AG10803 (cell line): Measurements from ENCODE around the genes GALNT17 and STX1A.

GRCh38 chr7:70612874-70613606, 518.9 kb upstream of the GALNT17 start:
- RRBS: no CpG with 5 or more reads among the region's 7 CpGs

DNA sequence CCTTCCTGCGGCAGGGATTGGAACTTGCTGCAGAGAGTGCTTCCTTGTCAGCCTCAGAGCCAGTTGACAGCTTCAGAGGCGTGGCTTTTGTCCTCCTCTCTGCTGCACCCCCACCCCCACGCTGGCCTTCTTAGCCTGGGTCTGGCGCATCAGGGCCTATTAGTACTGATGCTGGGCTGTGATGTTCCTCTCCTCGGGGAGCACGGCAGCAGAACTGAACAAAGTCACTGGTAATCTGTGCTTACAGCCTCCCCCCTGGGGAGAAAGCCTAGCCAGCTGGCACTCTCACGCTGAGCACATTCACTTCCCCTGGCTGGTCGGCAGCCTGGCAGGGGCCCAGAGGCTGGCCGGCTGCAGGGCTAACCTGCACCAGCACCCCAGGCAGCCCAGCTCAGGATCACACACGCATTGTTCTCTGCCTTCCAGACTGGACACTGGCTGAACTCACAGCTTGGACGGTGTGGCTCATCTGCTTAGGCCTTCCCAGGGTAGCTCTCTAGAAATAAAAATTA, 517.4 kb upstream of the GALNT17 start:
- RRBS: no CpG with 5 or more reads among the region's 11 CpGs

- RRBS: no CpG with 5 or more reads among the region's 25 CpGs
Observed at GRCh38 chr7:70630683-70631357, 501.1 kb upstream of the GALNT17 start.

GRCh38 chr7:71131141-71132262, at the start of gene GALNT17:
Gene GALNT17, plus strand, starts transcription at chr7:71132144.
- RRBS: 3% methylated on average over 62 of the region's 132 CpGs

- RRBS: no CpG with 5 or more reads among the region's 13 CpGs
Observed at GRCh38 chr7:72810254-72810954, 17.6 kb downstream of the TYW1B start.

- RRBS: no CpG with 5 or more reads among the region's 56 CpGs
Observed at GRCh38 chr7:72879548-72880351, 45.1 kb upstream of the POM121 start.

GRCh38 chr7:72897648-72898118, 27.2 kb upstream of the POM121 start:
- RRBS: no CpG with 5 or more reads among the region's 3 CpGs

DNA sequence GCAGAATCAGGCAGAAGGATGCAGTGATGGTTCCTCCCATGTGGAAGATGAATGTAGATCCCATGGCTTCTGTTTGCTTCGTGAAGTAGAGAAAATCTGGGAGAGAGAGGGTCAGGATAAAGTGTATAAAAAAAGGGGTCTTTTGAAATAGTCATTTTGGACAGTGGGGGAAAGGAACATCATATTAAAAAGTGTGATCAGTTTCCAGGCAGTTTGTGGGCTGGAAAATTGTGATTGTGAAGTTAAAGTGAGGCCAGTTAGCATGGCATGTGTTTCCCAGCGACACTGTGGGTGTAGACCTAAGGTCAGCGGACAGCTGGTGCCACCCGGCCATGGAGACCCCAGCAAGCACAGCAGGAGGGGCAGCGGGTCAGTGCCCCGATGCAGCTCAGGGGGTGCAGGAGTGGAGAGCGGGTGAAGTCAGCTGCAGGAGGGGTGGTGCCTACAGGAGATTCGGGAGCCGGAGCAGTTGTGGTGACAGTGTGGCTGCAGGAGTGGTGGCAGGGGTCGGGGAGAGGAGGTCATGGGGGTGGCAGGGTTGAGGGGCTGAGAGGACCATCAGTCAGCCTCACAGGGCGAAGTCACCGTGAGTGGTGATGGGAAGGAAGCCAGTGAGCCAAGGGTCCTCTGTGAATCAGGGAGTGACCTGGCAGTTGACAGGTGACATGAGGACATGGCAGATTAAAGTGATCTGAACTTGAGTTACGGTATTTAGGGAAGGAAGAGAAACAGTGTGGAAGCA, 19.6 kb downstream of the POM121 start:
- RRBS: no CpG with 5 or more reads among the region's 13 CpGs

DNA sequence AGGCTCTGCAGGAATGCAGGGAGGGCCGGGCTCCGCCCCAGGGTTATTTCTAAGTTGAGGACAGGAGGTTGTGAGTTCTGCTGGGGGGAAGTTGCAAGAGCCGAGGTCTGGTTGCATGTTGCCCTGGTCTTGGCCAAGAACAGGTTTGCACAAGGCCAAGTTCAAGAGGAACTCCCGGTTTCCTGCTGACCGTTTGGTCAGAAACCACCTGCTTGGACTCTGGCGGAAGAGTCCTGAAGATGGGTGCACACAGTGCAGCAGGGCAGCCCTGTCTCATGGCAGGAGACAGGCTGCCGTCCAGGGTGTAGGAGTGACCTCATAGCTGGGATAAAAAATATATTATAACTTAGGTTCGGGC, 72.7 kb downstream of the NSUN5 start:
- RRBS: no CpG with 5 or more reads among the region's 8 CpGs

- RRBS: no CpG with 5 or more reads among the region's 13 CpGs
Observed at GRCh38 chr7:73291768-73292393, 16.7 kb downstream of the NSUN5 start.

DNA sequence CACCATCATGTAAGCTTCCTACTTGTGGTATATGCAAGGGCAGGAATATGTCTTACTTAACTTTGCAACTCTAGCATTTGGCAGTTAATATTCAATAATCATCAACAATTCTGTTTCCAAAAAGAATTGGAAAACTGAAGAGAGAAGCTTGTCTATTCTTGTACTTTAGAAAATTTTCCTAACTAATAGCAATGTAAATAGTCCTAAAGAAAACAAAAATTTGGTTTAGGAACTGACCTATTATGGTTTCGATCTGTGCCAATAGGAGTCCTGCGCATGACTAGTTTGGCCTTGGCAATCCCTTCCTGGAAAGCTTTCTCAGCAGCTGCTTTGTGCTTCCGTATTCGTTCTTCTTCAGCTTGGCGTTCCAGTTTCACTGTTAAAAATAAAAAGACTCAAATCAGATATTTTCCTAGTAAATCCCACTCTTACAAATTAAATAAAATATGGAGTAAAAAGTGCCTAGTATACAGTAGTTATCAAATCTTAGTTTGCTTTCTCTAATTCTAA, 36.6 kb downstream of the FZD9 start:
- RRBS: no CpG with 5 or more reads among the region's 5 CpGs

- RRBS: no CpG with 5 or more reads among the region's 13 CpGs
Observed at GRCh38 chr7:73577544-73577989, 812 bp downstream of the TBL2 start.

DNA sequence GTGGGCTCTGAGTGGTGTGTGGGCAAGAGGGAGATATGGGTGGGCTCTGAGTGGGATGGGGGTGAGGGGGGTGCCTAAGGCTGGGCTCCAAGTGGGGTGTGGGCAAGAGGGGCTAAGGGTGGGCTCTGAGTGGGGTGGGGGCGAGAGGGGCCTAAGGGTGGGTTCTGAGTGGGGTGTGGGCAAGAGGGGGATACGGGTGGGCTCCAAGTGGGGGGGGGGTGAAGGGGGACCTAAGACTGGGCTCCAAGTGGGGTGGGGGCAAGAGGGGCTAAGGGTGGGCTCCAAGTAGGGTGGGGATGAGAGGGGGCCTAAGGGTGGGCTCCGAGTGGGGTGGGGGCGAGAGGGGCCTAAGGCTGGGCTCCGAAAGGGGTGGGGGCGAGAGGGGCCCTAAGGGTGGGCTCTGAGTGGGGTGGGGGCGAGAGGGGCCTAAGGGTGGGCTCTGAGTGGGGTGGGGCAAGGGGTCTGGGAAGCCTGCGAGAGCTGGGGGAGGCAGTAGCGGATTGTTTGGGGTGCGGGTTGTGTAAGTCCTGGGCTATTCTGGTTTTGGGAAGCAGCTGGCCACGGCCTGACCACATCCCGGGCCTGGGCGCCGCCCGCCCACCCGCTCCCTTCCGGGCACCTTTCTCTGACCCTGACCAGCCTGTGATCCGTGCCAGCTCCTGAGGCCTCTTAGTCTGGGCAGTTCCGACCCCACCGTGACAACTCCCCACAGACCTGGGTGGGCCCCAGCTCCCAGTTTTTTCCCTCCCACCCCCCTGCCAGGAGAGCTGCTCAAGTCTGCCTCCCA, 22.1 kb upstream of the TBL2 start:
- RRBS: 86% methylated on average over 6 of the region's 20 CpGs

DNA sequence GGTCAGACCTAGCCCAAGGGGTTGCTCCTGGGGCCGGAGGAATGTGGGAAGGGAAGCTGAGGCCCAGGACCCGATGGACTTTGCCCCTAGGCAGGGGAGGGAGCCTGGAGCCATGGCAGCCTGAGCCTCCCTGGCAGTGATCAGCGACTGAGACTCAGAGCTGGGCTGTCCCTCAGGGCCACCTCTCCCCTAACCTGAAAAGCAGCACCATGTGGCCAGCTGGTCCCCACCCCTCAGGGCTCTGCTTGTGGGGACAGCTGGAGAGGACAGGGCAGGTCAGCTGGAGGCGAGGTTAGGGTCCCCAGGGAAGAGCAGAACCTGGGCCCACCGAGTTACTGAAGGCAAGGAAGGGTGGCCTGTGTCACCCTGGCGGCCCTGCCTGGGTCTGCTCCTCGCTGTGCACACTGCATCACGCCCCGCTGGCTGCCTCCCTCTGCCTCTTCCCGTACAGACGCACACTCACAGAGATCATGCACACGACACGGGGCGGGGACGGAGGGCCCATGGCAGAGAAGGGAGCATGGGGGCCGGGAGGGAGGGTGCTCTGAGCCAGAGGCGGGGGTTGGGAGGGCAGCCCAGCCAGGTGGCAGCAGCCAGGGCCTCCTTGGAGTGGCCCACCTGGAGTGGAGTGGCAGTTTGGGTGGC, 16.5 kb downstream of the BUD23 start:
- RRBS: no CpG with 5 or more reads among the region's 17 CpGs

DNA sequence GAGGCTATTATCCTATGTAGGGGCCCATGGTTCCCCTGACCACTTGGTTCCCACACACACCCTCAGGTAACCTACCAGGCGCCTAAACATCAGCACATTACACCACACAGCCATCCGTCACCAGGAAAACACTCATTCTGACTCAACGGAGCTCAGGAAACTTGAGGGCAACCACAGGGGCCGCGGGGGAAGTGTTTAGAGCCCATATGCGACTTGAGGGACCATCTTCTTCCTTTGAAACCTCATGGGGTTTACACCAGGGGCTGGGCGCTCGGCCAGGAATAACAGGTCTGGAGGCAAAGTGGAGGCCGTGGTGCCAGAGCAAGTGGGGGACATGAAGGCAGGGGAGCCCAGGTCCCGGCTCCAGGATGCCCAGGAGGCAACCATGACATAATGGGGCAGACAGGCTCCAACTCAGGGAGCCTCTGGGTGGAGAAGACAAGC, 1.5 kb downstream of the STX1A start:
- RRBS: no CpG with 5 or more reads among the region's 10 CpGs

GRCh38 chr7:73719416-73719922, at the start of gene STX1A:
Gene STX1A, minus strand, starts transcription at chr7:73719669.
- RRBS: 1% methylated on average over 43 of the region's 65 CpGs

- RRBS: no CpG with 5 or more reads among the region's 5 CpGs
Observed at GRCh38 chr7:73796797-73797104, 26.7 kb upstream of the CLDN3 start.

GRCh38 chr7:73829233-73829839, 1.5 kb upstream of the CLDN4 start:
- RRBS: no CpG with 5 or more reads among the region's 10 CpGs

DNA sequence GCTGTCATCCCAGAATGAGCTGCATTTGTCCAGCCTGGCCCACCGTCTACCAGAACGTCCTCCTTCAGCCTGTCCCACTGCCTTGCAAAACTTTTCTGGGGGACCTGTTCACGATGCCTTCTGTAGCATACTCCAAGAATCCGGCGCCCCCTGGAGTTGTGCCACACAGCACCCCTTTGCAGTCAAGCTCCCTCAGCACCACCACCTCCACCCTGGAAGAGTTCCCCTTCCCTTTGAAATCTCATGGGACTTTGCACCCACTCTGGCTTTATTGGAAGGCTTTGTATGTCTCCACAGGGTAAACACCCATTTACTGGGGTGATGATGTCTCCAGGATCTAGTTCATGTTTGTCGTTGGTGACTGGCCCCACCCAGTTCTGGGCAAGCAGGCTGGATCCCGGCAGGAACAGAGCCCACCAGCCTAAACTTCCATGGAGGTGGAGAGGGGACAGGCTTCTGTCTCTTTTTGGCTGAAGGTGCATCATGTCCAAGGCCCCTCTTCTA, 904 bp upstream of the CLDN4 start:
- RRBS: no CpG with 5 or more reads among the region's 7 CpGs